Cardiac ventricle fibroblast (primary cell): ENCODE results near the genes NDUFS7 and REEP6.

DNA sequence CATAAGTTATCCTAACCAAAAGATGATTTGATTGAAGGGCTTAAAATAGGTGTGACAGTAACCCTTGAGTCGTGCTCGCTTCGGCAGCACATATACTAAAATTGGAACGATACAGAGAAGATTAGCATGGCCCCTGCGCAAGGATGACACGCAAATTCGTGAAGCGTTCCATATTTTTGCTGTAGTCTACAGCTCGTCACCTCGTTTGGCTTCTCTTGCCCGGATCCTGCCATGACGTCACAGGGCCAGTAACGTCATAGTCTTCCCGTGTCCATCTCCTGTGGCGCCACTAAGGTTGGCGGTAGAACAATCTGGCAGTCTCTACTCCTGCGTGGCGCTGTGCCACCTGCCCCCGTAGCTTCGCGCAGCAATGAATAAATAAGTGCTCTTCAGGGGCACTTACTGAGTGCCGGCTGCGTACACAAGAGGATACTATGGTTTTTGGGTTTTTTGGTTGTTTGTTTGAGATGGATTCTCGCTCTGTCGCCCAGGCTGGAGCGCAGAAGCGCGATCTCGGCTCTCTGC, 590 bp upstream of the TMEM259 start:
- RAMPAGE, long total RNA: no peak

GRCh38 chr19:1052301-1052707, 12.4 kb downstream of the ABCA7 start:
- RAMPAGE, long total RNA: no peak

DNA sequence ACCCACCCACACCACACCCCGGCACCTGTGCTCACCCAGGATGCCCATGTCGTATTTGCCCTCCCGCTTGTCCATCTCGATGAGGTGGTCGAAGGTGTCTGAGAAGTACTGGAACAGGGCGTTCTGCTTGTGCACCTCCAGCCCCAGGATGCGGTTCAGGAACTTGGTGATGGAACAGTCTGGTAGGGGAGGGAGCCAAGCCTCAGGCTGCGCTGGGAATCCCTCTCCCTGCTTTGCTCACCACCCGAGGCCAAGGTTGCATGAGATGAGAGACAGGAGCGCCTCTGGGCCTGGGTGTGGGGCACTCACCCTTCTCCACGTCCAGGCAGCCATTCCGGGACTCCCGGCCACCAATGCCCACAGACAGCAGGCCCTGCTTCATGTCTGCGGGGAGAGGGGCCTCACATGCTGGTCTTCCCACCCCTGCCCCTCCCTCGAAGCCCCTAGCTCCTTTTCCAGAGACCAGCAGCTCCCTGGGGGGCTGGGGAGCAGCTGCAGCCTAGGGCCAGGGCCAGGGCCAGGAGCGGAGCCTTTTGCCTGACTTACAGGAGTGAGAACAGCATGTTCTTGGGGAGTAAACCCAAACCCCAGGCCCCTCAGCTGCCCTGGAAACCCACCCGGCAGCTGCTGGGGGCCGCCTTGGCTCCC, 7.0 kb downstream of the GPX4 start:
- RAMPAGE, long total RNA: no peak

GRCh38 chr19:1143781-1144286, 30.2 kb downstream of the SBNO2 start:
- RAMPAGE, long total RNA: no peak

- RAMPAGE, long total RNA: no peak
Observed at GRCh38 chr19:1154093-1154569, 19.9 kb downstream of the SBNO2 start.

GRCh38 chr19:1161491-1162138, 12.5 kb downstream of the SBNO2 start:
- RAMPAGE, long total RNA: no peak

DNA sequence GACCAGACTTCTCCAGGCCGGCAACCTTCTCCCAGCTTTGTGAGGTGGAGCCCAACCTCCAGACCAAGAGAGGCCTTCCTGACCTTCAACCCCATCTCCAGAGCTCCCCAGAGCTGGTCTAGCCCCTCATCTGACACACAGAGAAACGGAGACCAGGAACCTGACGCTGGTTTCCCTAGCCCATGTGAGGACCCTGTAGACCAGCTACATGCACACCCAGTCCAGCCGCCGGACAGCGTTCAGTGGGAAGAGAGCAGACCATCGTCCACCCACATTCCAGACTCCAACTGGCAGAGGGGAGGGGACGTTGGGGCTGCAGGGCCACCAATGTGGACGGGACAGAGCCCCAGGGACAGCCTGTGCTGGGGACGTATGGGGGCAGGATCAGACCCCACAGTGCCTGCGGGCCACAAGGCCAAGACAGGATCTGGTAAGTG, 11.4 kb downstream of the SBNO2 start:
- RAMPAGE, long total RNA: no peak

DNA sequence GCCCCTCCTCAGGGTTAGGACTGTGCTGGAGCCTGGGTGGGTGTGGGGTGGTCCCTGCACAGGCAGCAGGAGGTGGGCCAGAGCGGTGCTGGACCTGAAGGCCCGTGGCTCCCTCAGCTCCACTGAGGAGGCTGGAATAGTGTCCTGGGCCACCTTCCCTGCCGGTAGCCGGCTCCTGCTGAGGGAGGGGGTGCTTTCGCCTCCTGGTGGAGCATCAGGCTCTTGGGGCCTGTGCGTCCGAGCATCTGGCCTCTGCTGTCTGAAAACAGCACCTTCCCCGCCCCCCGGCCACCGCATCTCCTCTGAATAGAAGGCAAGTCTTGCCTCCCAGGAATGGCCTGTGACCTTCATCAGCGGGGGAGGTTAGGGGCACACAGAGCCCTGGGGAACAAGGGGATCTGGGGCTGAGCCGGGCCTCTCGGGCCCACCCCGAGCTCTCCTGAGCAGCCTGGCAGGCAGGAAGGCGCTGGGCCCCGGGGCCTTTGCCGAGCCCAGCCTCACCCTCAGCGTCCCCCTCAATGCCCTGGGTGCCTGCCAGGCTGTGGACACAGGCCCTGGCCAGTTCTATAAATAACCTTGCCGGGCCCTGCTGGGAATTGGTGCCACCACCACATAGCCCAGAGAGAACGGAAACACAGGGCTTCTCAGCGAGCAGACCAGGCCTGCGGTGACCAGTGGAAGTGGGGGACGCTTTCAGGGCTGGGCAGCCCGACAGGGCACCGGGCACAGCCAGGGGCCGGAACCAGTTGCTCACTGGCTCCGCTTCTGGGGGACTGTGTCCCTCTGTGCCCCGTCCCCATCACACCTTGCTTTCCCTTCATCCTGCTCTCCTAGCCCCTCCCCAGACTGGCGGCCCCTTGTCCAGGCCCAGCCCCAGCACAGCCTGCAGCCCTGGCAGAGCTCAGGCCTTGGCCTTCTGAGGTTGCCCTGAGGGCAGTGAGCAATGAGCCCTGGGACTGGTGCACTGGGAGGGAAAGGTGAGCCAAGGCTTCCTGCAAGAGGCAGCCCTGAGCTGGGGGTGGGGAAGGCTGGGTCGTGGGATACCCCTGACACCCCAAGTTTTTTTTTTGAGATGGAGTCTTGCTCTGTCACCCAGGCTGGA, 9.5 kb downstream of the STK11 start:
- RAMPAGE, long total RNA: no peak

GRCh38 chr19:1223582-1224089, 14.2 kb downstream of the CBARP start:
- RAMPAGE, long total RNA: no peak

DNA sequence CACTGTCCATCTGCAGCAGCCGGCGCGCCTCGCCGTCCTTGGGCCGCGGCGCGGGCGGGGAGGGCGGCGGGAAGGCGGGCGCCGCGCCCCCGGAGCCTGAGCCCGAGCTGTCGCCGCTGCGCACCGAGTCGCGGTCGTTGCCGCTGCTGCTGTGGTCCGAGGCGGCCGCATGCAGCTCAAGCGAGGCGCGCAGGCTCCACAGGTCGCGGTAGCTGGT, 8.1 kb downstream of the CBARP start:
- RAMPAGE, long total RNA: no peak

DNA sequence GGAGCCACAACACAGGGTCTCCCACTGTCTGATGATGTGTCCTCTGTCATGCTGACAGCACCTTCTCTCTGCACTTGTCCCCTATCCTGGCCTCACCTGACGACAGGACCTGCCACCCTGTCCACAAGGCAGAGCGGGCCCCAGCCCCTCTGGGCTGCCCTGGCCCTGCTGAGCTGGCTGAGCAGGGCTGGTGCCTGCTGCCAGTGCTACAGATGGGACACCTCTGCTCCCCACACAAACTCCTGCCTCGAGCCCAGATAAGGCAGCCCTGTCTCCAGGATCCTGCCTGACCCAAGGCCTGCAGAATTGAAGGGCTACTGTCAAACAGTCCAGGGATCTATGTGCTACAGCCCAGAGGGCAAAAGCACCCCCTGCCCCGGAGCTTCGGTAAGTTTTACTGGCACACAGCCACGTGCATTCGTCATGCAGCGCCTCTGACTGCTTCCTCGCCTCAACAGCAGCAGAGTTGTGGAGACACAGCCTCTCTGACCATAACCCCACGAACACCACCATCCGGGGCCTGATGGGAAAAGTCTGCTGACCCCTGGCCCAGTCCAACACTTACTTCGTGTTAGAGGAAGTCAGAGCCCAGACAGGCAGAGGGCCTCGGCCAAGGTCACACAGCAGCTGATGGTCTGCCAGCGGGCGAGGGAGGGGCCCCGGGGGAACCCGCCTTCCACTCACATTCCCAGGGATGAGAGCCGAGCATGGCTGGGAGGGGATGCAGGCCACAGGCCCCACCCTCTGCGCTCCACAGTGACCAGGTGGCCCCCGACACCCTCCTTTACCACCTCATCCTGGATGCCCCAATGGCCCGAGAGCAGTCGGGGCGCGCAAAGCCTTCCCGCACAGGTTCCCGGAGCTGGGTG, 5.2 kb downstream of the CBARP start:
- RAMPAGE, long total RNA: no peak

DNA sequence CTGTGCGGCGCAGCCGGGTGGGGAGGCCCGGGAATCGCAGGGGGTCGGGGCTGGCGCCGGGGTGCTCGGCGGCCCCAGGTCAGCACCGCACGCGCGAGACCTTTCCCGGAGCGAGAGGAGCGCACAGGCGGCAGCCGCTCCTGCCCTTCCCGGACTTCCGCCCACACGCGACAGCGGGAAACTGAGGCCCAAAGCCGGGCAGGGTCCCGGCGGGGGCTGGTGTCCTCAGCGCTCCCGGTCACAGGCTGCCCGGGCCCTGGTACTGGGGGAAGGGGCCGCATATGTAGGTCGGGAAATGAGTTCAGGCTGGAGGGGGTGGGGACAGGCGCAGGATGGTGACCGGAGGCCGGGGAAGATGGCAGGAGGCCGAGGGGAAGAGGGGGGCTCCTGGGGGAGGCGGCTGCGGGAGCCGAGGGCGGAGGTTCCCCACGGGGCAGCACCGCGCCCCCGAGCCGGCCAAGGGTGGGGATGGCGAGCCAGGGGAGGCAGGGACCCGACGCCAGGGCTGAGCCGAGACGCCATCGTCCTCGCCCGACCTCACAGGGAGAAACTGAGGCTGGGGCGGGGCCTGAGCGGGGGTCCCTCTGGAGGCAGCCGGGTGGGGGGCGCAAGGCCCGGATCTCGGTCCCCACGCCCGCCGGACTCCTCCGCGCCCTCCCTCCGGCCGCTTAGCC, 654 bp downstream of the CBARP start:
- RAMPAGE, long total RNA: no peak

DNA sequence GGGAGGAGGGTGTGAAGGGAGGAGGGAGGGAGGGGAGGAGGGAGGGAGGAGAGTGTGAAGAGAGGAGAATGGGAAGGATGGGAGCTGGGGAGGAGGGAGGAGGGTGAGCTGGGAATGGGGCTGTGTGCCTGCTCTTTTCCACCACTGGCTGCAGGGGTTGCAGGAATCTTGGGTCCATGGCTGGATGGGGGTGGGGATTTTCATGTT, 3.1 kb upstream of the EFNA2 start:
- RAMPAGE, long total RNA: no peak

- RAMPAGE, long total RNA: no peak
Observed at GRCh38 chr19:1383178-1384037, at the start of gene NDUFS7. Gene NDUFS7, plus strand, starts transcription at chr19:1383907.

DNA sequence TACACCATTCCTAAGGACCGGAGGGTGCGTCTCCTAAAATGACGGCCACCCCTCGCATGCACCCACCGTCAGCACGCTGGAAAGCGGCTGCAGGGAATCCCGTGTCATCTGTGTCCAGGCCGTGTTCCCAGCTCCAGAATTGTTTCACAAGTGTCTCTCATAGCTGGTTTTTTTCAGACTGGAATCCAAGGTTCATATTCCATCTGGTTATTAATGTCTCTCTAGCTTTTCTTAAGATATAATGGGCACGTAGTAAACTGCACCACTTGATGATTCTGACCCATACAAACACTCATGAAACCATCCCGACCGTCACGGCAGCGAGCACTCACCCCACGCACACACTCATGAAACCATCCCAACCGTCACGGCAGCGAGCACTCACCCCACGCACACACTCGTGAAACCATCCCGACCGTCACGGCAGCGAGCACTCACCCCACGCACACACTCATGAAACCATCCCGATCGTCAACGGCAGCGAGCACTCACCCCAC, 12.1 kb downstream of the DAZAP1 start:
- RAMPAGE, long total RNA: no peak

GRCh38 chr19:1423448-1424106, 14.6 kb upstream of the RPS15 start:
- RAMPAGE, long total RNA: no peak

DNA sequence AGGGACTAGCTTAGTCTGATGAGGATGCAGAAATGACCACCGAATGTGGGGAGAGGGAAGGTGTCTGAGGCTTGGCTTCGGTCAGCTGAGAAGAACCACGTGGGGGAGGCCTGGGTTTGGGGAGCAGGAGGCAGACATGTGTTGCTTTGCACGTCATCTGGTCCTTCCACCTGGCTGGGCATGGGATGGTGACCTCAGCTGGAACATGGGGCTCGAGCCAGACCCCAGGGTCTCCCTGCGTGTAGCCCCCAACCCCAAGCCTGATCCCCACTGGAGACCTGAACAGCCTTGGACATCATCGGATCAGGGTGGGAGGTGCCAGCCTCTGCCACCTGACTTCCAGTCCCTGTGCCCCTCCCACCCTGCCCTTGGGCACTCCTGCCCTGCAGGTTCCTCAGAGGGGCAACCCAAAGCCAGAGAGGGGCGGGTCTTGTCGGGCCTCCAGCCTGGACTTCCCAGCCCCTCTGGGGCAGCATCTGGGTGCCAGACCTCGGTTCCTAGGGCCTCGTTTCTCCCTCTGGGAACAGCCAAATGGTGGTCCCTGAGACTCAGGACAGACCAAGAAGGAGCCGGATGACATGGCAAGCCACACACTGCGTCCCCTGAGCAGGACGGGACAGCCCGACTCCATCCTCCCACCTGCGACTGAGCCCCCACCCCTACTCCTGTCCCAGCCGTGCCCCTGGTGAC, 1.4 kb downstream of the APC2 start:
- RAMPAGE, long total RNA: no peak

GRCh38 chr19:1468878-1469295, 10.1 kb downstream of the C19orf25 start:
- RAMPAGE, long total RNA: no peak

GRCh38 chr19:1489459-1489996, 622 bp downstream of the PCSK4 start:
- RAMPAGE, long total RNA: no peak

- RAMPAGE, long total RNA: no peak
Observed at GRCh38 chr19:1490888-1492093, at the start of gene REEP6. Gene REEP6, plus strand, starts transcription at chr19:1491181.